Frontal cortex (tissue), 2 donors: ENCODE measurements around the genes RANGRF and KRBA2.

DNA sequence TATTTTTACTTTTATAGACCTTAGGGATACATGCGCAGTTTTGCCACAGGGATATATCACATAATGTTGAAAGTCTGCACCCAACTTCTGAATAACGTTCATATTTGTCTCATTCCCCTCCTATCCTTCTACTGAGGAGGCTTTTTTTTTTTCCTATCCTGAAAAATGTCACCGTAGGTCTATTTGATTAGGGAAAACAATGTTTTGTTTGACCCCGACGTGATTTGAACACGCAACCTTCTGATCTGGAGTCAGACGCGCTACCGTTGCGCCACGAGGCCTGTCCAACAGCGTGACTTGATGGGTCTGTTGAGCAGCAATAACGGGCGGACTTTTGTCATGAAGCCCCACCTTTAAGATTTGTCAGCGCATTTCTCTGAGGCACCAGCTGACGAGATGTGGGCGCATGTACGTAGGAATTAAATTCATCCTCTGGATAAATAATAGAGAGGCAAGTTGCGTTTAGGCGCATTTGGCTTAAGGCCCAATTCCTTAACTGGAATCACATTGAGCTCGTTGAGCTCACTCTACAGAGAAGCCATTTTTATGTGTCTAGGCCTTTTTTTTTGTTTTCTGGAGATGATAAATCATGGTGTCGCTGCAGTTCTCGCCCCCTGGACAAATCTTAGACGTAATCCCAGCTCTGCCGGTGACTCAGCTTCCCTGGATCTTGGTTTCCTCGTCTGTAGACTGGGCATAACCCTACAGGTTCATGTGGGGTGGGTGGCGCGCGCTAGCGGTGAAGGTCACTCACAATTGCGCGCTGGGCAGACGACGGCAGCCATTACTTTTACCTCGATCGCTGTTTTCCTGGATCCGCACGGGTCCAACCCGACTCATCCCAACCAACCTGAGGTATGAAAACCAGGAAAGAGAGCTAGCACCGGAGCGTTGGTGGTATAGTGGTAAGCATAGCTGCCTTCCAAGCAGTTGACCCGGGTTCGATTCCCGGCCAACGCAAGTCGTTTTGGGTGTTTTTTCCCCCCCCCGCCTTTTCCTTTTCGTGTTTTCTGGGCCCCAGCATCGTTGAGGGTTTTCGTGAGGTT is 10.6 kb upstream of the AURKB start:
- RAMPAGE, long total RNA: no peak

GRCh38 chr17:8249775-8250426 is 812 bp downstream of the PFAS start:
- RAMPAGE, long total RNA: no peak

- RAMPAGE, long total RNA: start-site peak on the plus strand at chr17:8288670-8288692, 73 and 65 reads in 2 replicates
Observed at GRCh38 chr17:8288472-8289557, at the start of gene RANGRF. TSS of gene RANGRF (plus strand) at chr17:8288670.

GRCh38 chr17:8376112-8377118 is at the start of gene KRBA2:
TSS of gene KRBA2 (minus strand) at chr17:8376704.
- RAMPAGE, long total RNA: no peak

DNA sequence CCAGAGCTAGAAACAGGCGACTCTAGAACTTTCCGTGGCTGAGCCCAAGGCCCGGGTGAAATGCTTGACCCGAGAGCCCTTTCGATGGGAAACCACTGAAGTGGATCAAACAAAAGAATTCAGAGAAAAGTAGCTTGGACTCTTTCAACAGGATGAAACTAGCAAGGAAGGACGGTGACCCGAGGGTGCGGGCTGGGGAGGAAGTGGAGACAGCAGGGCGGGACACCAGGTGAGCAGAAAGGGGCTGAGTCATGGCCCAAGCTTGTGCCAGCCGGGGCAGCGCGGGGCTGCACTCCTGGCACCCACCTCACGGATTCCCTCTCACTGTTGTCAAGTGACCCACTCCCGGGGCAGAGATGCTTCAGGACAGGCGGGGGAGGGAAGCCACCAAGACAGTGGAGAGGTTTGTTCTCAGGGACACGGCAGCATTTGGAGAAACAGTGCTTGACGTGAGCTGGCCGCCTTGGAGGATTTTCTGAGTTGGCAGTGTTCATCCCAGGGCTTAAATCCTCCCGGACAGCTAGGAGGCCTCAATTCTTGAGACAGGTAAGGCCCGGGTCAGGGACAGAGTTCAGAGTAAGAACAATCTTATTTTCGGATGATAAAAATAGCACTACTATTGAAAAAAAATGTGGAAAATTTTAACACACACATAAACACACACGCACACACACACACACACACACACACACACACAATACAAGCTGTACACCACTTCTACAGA is 10.8 kb upstream of the RNF222 start:
- RAMPAGE, long total RNA: no peak

DNA sequence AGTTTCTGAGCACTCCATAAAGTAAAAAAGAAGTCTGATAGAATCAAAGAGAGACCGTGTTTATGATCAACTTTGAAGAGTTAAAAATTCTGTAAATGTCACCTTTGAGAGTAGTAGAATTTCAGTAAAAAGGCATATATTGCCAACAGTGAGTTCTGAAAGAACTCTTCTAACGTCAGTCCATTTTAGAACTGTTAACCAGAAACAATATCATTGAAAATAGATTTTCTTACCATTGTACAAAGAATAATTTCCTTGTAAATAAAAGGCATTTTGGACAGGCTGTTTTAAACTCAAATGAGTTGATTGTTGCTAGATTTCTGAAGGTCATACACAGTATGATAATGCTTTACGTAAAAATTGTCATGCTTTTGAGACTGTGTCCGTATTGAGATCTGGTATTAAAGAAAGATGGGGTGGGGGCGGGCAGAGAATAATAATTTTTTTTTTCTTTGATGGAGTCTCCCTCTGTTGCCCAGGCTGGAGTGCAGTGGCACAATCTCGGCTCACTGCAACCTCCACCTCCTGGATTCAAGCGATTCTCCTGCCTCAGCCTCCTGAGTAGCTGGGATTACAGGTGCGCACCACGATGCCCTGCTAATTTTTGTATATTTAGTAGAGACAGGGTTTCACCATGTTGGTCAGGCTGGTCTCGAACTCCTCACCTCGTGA is 2.0 kb downstream of the NDEL1 start:
- RAMPAGE, long total RNA: no peak

DNA sequence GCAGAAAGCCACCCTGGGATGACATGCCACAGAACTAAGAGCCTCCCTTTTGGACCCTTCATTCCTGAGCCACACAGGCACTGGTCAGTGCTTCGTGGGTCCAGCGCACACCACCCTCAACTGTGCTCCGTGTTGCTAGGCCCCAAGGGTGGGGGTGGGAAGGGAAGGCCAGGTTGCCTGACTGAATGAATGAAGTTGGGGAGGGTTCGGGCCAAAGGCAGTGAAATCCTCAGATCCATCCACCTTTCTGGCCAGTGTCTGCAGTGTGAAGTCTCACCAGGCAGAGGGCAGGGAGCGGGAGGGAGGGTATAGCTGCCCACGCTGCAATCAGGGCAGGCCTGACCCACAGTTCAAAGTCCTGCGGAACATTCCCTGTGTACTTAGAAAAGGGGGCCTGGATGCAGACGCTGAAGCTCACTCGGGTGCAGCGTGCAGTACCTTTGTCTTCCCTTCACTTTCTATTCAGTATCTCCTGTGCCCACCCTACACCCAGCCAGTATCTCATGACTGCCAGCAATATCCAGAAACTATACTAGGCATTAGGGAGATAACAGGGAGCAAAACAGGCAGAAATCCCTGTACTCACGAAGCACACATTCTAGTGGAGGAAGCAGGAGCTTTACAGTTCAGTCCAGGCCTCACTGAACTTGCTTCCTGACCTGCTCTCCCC is 41.9 kb downstream of the NDEL1 start:
- RAMPAGE, long total RNA: no peak

GRCh38 chr17:8629047-8630293 is 1.1 kb downstream of the MYH10 start:
- RAMPAGE, long total RNA: no peak

- RAMPAGE, long total RNA: no peak
Observed at GRCh38 chr17:8670510-8671000, 40.0 kb upstream of the MYH10 start.

DNA sequence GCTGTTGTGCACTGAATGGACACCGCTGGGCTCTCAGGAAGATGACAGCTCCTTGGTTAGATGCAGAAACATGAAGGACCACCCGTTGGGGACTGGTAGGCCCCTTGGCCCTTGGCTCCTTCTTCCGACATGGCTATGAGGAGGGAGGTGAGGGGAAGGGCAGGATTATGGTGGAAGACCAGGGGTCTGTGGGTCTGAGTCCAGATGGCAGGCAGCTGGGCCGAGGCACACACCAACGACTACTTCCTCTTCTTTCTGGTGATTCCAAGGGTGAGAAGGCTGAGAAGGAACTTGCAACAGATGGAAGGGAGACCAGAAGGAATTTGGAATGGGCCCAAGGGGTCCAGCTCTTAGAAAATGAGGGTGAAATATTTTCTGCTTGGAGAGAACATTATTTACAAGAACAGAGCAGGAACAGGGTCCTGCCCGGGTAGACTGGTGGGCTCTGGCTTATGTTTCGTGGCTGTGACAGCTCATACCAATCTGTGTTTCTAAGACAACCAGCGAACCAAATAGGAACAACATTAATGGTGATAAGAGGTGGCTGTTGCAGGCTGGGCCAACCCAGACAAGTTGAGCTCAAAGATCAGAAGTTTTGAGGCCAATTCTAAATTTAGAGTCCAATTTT is 36.7 kb downstream of the CCDC42 start:
- RAMPAGE, long total RNA: no peak

DNA sequence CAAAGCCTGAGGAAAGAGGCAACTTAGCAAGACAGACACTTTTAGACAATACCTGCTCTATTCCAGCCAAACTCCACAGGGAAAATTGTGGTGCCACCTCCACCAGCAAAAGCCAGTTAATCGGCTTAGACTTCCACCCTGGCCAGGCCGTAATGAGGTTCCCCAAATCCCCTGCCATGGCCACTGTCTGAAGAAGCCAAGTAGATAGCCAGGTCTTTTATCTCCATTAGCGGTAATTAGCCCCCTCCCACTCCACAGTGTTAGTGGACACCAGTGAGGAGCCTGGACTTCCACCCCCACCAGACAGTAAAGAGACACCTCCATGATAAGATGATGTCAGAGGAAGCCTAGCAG is 38.3 kb downstream of the PIK3R5 start:
- RAMPAGE, long total RNA: no peak

DNA sequence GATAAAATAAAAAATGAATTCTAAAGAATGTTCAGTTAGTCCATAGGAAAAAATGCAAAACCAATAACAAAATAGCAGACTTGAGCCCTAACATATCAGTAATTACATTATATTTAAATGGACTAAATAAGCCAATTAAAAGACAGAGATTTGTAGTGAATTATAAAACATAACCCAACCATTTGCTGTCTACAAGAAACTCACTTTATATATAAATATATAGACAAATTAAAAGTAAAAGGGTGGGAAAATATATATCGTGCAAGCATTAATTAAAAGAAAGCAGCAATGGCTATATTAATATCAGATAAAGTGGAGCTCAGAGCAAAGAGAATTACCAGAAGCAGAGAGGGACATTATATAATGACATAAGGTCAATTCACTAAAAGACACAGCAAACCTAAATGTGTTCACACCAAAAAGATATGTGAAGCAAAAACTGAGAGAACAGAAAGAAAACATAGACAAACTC is 36.4 kb downstream of the PIK3R5 start:
- RAMPAGE, long total RNA: no peak

DNA sequence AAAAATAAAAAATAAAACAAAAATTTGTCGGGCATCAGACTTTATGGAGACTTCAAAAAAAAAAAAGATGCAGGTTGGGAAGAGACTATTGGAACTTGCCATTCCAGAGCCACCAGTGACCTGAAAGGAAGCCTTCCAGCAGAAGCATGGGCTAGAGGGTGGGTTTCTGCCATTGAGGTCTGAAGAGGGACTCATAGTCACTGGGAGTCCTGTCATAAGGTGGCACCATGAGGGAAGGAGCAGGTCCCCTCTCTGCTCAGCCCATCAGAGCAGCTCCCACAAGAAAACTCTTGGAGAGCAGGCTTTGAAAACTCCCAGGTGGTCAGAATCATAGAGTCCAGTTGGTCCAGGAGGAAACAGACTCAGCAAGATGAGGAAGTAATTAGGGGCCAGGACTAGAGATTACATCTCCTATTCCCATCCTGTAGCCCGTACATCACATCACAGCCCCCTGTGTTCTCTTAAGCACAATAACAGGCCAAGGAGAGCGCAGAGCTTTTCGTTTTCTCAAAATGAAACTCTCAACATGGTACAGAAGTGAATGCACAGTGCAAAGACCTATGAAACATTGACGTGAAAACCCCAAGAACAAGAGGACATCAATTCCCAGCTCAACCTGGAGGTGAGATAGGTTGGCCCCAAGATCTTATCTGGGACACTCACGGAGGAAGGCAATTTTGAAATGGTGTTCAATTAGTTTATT is 9.2 kb downstream of the PIK3R5 start:
- RAMPAGE, long total RNA: no peak

DNA sequence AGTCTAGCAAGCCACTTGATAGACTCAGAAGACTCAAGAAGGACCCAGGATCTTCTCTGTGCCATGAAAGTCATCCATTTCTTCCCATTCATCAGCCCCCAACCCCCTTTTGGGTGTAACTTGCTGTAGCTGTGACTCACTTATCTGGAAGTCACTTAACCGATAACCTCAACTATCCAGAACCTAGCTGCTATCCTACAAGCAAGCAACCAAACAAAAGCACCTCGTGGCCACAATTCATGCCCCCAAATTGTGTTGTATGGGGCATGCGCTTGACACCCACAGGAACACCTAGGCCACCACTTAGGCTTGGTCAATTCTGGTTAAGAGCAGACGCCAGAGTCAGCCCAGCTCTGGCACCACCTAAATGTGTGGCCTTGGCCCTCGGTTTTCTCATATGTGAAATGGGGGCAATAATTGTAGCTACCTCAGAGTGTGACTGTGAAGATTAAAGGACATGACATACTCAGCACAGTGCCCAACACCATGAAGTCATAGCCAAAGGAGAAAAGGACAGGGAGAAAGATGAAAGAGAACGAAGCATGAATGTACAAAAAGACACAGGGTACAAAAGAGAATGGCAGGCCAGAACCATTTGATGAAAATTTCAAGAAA is 3.6 kb downstream of the PIK3R5 start:
- RAMPAGE, long total RNA: no peak

GRCh38 chr17:9001613-9001923 is 19.7 kb upstream of the NTN1 start:
- RAMPAGE, long total RNA: no peak

DNA sequence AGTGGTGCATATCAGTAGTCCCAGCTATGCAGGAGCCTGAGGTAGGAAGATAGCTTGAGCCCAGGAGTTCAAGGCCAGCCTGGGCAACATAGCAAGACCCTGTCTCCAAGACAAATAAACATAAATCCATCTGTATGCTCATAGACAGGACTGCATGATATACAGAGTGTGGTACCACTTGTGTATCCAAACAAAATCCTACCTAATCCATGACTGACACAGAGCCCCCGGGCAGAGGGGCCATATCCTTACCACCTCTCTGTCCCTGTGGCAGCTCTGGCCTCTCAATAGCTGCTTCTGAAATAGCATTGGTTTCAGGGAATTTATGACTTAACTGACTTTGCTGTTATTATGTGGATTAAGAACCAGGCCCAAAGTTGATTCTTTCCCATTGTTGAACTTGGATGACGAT is 31.3 kb downstream of the NTN1 start:
- RAMPAGE, long total RNA: no peak

DNA sequence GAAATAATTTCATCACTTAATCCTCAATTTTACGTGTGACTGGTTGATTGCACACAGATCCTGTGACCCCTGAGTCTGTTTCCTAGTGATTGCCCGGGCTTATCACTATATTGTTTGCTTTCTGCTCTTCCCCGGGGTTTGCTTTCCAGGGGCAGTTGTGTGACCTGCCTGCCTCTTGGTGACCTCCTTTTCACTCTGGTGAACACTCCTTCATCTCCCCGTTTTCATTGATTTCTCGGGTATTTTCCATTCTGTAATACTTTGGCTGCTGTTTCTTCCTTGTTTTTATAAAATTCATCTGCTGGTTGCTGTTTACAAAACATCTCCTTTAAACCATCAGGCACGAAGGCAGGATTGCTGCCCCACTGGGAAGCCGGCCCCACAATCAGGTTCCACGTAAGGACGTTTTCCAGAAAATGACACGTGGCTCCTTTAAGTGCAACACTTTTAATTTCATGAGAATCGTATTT is 36.1 kb downstream of the NTN1 start:
- RAMPAGE, long total RNA: no peak

DNA sequence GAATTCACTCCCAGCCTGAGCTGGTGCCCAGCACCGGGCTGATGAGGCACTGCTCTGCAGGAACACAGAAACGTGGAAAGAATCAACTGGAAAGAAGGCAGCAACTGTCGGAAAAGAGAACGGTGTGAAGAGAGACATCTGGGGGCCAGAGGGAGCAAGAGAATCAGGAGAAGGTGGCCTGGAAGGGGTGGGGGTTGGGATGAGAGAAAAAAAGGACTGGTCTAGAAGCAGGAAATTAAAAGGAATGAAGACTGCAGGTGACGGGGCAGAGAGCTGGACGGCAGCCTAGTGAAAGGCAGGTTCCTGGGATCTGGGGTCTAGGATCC is 239.5 kb downstream of the NTN1 start:
- RAMPAGE, long total RNA: no peak

GRCh38 chr17:9537268-9537652 is 38.4 kb downstream of the STX8 start:
- RAMPAGE, long total RNA: no peak

GRCh38 chr17:9671194-9671651 is 25.9 kb downstream of the USP43 start:
- RAMPAGE, long total RNA: no peak